Measurements from ENCODE around the gene PLPPR5.

- RRBS, result no CpG with 5 or more reads among the region's 10 CpGs
These were observed 859 bp upstream of the ABCD3 start for GRCh38 chr1:94417335-94417725.

DNA sequence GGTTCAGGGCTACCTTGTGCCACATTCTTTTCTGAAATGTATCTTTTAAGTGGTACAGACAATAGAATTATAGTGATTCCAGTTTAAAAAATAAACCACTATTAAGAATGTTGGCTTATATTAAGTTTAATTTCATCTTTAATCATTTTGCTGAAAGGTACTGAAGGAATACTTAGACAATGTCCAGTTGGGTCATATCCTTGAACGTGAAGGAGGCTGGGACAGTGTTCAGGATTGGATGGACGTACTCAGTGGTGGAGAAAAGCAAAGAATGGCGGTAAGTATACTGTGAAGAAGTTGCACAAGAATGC, 42.3 kb downstream of the F3 start:
- RRBS, result no CpG with 5 or more reads among the region's 3 CpGs

GRCh38 chr1:94536910-94537642, 4.5 kb downstream of the F3 start:
- RRBS, result no CpG with 5 or more reads among the region's 8 CpGs

DNA sequence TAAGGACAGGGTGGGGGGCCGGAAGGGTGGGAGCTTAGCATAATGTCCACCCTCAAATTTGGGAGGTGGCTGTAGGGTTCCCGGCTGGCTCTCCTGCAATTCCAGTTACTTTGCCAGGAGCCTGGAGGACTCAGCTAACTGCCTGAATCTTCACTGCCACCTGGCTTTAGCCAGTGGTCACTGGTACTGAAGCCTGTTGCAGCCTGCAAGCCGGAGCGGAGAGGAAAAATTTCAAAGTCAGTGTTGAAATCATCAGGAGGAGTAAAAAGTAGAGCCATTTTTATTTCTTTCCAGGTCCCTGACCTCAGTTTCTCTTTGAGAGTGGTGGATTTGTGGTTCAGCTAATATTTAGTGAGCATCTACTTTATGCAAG, 57.9 kb upstream of the F3 start:
- RRBS, result no CpG with 5 or more reads among the region's 4 CpGs

GRCh38 chr1:94753291-94753994, 66.7 kb upstream of the SLC44A3 start:
- RRBS, result no CpG with 5 or more reads among the region's 6 CpGs

DNA sequence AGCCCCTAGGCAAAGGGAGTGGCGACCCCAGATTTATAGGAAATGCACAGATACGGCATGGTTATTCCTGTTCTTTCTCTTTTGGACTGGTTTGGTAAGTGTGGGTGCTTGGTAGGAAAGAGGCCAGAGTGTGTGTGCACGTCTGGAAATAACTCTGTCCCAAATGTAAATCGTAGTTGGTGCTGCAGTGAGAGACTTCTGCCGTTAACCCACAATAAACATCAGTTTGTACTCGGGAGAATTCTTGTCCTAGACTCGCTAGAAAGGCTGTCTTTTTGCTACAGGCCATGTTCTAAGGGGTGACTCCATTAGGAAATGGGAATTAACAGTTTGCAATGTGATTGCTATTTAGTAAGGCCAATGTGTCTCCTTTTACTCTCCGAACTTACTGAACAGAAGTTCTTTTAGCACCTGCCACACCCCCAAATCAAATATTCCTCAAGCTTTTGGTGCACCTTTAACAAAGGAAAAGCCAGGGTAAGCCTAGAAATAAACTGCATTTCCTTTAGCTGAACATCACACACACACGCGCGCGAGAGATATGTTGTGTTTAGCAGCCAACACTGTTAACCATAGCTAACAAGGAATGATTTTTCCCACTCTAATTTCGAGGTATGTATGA, 917 bp downstream of the SLC44A3 start:
- RRBS, result no CpG with 5 or more reads among the region's 13 CpGs

DNA sequence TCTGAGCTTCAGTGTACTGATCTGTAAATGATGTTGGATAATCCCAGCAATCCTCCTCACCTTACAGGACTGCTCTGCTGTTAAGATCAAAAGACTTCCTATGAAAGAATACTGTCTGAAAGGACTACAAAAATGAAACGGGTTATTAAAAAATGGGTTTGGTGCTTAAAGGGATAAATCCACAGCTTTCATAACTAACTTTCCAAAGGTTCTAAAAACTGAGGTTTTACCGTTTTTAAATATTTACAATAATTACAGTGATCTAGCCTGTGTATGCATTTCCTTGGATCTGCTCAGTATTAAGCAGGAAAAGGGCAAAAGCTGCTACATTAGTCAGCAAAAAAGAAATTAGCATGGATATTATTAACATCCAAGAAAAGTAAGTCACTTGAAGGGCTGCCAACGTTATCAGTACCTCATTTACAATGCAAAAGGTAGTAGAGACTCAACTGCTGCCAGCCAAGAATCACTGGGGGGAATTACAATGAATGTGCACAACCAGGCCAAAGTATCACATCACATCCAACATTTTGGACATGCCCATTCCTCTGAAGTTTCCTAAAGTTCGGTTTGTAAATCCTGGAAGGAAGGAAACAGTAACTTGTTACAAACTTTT, 2.0 kb downstream of the CNN3 start:
- RRBS, result no CpG with 5 or more reads among the region's 4 CpGs

DNA sequence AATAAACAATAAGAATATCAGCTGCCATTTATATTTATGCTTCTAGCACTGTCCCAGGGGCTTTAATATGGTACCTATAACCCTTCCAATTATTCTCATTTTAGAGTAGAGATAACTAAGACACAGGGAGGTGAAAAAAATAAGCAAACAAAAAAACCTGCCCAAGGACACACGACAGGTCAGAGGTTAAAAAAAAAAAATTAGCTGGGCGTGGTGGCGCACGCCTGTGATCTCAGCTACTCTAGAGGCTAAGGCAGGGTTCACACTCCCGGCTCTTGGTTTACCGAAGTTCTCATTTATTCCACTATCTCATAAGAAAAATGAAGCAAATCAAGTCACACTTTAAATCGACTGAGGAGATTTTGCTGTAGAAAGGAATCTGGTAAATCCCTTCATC, 34.7 kb upstream of the CNN3 start:
- RRBS, result no CpG with 5 or more reads among the region's 7 CpGs

DNA sequence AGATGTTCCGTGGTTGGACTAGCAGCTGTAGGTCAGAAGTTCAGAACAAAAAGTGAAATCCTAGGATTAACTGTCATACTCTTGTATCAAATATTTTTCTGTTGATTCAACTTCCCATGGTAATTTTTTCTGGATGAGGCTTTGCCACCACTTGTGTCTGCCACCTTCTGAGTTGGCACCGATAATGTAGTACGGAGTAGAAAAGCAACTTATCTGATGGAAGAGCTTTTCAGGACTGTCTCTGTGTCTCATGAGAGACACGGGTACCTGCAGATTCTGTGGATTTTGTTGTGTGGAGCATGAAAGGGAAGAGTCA, 44.6 kb upstream of the CNN3 start:
- RRBS, result no CpG with 5 or more reads among the region's 4 CpGs

- RRBS, result no CpG with 5 or more reads among the region's 6 CpGs
These were observed 30.4 kb downstream of the ALG14 start for GRCh38 chr1:95042165-95042876.

DNA sequence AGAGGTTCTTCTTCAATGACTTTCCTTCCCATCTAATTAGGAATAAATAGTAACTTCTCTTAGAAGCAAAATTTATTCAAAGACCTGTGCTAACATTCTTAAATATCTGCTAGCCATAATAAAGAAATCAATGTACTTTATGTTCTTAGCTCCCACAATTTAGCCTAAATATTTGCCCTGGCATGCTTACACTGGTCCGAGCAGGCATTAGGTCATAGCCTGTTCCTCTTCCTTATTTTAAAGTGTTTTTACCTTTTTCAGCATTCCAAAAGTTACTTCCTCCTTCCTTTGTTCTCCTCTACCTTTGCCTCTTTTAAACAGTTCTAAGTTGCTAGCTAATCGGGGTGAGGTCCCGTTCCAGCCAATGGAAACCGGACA, 721.4 kb downstream of the RWDD3 start:
- RRBS, result no CpG with 5 or more reads among the region's 4 CpGs

GRCh38 chr1:96446769-96447180, 274.8 kb upstream of the PTBP2 start:
- RRBS, result no CpG with 5 or more reads among the region's 9 CpGs

GRCh38 chr1:96796231-96797301, 75.0 kb downstream of the PTBP2 start:
- RRBS, result no CpG with 5 or more reads among the region's 4 CpGs

DNA sequence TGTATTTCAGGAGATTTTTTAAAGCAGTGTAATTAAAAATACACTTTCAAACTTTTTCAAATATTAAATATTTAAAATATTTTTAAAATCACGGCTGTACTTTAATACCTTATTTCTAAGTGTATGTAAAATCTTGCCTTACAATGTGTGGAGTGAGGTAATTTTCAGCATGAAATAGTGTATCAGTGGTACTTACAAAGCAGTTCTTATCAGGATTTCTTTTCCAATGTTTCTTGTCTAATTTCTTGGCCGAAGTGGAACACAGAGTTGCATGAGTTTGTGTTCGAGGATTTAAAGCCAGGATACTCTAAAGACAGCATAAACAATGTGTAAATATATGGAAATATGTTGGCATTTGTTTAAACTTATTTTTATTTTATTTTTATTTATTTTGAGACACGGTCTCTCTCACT, 37.8 kb downstream of the DPYD start:
- RRBS, result no CpG with 5 or more reads among the region's 4 CpGs

DNA sequence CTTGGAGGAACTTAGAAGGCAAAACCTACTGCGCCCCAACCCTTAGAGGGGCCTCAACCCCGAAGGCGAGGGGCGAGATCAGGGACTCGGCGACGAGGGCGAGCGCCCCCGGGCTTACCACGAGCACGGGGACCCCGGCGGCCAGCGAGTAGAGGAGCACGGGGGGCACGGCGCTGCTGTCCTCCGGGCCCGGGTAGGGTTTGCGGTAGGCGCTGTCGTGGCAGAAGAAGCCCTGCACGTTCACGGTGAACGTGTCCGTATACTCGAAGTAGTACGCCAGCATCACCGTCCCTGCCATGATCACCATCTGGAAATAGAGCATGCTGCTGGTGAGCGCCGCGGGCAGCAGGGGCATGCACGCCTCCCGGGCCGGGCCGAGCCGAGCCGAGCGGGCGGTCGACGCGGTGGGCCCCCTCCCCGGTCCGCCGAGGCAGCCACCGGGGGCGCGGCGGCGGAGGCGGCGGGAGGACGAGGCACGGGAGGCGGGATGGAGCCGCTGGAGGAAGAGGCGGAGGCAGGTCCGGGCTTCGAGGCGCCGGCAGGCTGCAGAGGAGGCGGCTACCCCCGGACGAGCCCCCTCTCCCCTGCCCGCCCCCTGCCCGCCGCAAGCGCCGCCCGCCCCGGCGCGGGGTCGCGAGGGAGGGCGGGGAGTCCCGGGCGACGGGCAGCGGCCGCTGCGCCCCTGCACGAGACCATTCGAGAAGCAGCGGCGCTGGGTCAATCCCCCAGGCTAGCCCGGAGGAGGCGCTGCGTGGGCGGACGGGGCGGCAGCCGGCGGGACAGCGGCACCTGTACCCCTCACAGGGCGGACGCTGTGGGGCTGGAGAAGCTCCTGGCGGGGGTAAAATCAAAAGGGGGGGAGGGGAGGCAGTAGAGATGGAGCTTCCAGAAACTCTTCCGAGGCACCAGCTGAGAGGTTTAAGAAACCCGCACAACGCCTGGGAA, at the start of gene PLPPR5:
PLPPR5 (minus strand) TSS at position 545 of the 945 bp plus-strand sequence.
- RRBS, result 1% methylated on average over 53 of the region's 103 CpGs

- RRBS, result no CpG with 5 or more reads among the region's 3 CpGs
These were observed 111.4 kb upstream of the PALMD start for GRCh38 chr1:99534479-99534866.

DNA sequence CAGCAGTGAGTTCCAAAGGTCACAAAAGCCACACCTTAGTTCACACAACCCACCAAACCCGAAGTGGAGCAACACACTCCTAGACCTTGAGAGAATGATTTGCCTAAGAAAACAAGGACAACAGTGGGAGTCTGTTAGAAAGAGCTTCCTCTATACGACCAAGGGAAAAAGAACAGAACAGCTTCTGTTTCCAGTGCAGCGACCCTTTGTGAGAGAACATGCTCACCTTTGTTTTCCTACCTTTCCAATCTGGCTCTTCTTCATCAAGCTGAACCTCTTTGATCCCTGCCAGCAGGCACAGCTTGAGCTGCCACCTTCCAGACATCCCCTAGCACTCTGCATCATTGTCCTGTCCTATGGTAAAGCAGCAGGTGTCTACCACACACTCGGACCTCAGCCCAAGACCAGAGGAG, 56.7 kb upstream of the PALMD start:
- RRBS, result no CpG with 5 or more reads among the region's 4 CpGs

- RRBS, result no CpG with 5 or more reads among the region's 5 CpGs
These were observed 728 bp upstream of the PALMD start for GRCh38 chr1:99645208-99645561.